B cell (primary cell): Measurements from ENCODE around the genes CLPX, CILP, INTS14 and ZWILCH.

DNA sequence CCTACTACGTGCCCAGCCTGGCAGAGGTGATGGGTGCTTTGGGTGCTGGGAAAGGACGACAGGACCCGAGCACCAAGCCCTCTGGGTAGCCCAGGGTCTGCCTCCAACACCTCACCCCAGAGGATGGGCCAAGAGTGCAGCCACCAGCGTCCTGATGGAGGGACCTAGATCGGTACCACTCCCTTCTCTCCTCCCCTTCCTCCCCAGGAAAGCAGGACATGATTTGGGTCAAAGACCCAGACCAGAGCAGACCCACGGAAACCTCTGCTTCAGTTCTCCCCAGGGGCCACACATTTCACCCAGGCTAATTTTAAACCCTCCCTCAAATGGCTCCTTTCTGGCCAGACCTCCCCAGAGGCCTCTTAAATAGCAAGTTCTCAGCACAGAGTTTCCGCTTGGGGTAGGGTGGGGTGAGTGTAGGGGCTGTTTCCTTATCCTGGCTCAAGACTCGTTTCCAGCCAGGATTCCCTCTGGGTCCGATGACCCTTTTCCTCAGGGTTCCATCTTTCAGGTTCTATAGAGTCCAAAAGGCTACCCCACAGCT, 20.6 kb downstream of the RBPMS2 start:
- PRO-cap: no peak
- CAGE, long polyA plus RNA: no peak

DNA sequence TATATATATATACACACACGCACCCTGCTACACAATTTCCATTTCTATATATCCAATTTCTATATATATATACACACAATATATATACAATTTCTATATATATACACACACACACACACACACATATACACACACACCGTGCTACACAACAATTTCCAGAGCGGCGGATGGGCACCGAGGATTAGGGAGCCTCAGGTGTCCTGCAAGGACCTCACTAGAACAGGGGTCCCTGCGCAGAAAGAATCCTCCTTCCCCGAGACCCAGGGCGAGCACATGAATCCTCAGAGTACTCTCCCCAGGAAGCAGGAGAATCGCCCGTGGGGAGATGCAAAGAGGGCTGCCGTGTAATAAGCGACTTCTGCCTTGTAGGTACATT, 563 bp downstream of the PIF1 start:
- PRO-cap: no peak
- CAGE, long polyA plus RNA: no peak

DNA sequence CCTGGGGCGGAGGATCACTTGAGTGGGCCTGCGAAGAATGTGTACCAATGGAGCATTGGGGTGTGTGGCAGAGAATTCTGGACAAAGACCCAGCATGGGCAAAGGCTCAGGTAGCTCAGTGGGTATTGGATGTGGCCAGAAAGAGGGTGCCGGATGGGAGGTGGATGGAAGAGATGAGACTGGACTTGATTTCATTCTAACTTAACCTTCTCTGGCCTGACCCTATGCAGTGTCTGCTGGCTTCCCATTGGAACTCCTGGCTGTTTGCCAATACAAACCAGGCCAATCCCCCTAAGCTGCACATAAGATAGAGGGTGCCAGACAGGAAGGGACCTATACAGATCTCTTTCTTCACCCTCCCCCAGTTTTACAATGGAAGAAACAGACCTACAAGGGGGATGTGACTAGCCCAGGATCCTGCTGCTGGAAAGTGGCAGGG, 1.2 kb downstream of the ANKDD1A start:
- PRO-cap: no peak
- CAGE, long polyA plus RNA: no peak

DNA sequence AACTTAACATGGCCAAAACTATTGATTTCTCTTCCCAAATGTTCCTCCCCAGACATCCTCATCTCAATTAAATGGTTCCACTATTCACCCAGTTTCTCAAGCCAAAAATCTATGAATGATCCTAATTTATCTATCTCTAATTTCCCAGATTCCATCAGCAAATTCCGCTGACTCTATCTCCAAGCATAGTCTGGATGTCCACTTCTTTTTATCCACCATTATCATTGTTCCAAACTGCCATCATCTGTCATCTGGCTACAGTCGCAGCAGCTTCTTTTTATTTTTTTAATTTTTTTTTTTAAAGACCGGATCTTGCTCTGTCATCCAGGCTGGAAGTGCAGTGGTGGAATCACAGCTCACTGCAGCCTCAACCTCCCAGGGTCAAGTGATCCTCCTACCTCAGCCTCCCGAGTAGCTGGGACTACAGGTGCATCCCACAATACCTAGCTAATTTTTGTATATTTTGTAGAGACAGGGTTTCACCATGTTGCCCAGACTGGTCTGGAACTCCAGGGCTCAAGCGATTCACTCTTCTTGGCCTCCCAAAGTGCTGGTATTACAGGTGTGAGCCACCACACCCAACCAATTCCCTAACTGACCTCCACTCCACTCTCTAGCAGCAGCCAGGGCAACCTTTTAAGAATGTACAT, 19.8 kb upstream of the SPG21 start:
- PRO-cap: no peak
- CAGE, long polyA plus RNA: no peak

DNA sequence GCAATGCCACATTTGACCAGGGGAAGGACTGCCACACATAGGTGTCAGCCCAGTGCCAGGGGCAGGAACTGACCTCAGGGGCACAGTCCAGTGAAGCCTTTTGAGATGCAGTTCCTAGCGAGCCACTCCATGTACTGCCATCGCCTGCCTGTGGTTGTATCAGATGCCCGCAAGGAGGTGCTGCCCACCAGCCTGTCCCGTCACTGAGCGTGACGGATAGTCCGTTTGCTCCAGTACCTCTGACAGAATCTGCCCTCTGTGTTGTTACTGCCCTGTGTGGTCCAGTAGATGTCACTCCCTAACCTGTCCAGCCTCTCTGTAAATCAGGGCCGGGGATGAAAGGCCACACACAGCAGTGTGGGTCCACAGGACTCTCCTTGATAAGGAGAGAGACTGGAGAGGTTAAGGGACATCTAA, 3.6 kb upstream of the MTFMT start:
- PRO-cap: no peak
- CAGE, long polyA plus RNA: no peak

DNA sequence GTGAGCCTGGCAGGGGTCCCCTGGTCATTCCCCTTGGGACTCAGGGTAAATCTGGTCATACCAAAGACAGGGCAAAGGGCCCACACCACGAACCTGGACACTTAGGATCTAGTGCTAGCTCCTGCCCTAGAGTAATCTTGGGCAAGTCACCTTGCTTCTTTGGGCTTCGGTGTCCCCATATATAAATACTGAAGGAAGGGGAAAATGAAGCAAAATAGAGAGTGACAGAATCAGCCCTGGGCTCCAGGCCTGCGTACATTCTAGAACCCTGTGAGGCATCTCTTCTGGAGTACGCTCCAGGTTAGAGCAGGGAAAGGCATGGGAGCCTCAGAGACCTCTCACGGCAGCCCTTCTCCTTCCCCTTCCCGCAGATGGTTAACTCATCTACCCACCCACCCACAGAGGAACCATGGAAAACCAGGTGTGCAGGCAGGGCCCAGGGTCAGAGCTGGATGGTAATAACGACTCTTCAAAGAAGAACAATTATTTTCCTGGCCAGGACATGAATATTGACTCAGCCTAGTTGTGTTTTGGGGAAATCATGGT, 987 bp upstream of the RASL12 start:
- PRO-cap: no peak
- CAGE, long polyA plus RNA: no peak

- PRO-cap: bidirectional peak, plus-strand start at chr15:65185481, minus-strand start at chr15:65185315
- CAGE, long polyA plus RNA: no peak
Observed at GRCh38 chr15:65184819-65185862, at the start of gene CLPX. Gene CLPX (minus strand): TSS chr15:65185342.

DNA sequence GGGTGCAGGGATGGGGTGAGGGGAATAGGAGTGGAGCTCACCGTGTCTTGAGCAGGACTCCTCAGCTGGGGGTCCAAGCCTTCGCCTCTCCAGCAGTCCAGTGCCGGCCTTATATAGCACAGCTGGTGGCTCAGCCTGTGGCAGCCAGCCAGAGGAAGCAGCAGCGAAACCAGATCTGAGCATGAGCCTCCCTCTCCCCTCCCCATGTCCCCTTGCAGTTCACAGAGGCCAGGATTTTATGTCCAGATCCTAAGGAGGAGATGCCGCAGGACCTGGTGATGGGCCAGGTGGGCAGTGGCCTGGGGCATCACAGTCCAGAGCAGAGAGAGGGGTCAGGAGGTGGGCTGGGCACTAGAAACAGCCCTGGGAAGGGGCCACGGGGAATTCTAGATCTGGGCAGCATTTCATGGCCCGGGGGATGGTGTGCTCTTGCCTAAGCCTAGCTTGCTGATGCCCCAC, at the start of gene CILP:
TSS of gene CILP (minus strand) at position 87 of the 459 bp plus-strand sequence.
- PRO-cap: no peak
- CAGE, long polyA plus RNA: no peak

- PRO-cap: no peak
- CAGE, long polyA plus RNA: no peak
Observed at GRCh38 chr15:65364988-65365774, 12.6 kb downstream of the IGDCC3 start.

GRCh38 chr15:65423766-65424157, 1.0 kb upstream of the IGDCC4 start:
- PRO-cap: no peak
- CAGE, long polyA plus RNA: no peak

DNA sequence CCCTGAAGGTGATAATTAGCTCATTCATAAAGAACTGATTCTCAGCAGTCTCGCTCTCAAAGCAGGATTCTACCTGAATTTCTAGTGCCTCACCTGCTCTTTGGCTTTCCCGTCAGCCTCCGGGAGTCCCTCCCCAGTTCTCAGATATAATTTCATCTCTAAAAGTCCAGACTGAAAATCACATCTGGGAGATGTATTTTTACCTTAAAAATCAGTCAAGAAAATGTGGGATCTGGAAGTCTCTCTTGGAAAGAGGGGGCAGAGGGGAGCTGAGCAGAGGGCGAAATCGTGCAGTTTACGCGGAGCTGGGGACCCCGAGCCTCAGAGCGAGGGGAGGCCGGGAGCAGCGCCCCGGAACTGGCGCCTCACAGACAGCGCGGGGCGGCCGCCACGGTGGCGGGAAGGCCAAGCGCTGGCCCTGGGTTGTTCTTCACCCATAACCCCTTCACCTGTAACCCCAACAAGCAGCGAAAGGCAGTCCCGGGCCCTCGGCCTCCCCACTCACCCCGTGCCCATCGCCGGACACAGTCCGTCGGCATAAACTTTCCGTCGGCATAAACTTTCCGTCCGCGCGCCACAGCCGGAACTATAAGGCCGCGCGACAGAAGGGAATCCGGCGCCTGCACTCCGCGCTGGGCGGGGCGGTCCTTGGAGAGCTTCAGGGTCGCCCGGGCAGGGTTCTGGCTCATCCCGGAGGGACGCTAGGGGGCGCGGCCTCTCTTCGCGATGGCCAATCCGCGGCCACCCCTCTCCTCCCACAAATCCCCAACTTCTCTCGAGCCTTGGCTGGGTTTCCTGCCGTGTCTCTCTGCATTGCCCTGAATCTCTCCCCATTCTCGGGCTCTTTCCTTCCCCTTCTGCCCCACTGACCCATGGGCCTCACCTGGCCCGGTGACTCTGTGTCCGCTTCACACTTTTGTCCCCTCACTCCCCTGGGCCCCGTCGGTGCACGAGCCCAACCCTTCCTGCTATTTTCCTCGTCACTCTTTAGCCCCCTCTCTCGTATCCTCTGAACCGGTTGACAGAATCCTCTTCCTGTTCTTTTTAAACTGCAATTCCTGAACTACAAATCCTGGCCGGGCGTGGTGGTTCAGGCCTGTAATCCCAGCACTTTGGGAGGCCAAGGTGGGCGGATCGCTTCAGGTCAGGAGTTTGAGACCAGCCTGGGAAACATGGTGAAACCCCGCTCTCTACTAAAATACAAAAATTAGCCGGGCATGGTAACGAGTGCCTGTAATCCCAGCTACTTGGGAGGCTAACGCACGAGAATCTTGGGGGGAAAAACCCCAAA, at the start of gene INTS14:
TSS of gene INTS14 (minus strand) at position 539 of the 1,291 bp plus-strand sequence.
- PRO-cap: bidirectional peak, plus-strand start at position 368 of the sequence, minus-strand start at position 307 of the sequence; bidirectional peak, plus-strand start at position 625 of the sequence, minus-strand start at position 526 of the sequence; unidirectional peak, minus-strand start at position 951 of the sequence
- CAGE, long polyA plus RNA: no peak

DNA sequence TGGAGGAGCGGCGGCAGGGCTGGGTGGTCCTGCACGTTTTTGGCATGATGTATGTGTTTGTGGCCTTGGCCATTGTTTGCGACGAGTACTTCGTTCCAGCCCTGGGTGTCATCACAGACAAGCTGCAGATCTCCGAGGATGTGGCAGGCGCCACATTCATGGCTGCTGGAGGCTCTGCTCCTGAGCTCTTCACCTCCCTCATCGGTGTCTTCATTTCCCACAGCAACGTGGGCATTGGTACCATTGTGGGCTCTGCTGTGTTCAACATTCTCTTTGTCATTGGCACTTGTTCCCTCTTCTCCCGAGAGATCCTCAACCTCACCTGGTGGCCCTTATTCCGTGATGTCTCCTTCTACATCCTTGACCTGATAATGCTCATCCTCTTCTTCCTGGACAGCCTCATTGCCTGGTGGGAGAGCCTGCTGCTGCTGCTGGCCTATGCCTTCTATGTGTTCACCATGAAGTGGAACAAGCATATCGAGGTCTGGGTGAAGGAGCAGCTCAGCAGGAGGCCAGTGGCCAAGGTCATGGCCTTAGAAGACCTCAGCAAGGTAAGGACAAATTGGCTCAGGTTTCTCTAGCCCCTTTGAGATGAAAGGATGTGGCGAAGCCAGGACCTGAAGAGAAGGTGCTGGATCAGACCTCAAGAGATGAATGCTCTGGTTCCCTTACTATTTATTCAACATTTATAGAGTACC, 3.8 kb downstream of the SLC24A1 start:
- PRO-cap: no peak
- CAGE, long polyA plus RNA: no peak

DNA sequence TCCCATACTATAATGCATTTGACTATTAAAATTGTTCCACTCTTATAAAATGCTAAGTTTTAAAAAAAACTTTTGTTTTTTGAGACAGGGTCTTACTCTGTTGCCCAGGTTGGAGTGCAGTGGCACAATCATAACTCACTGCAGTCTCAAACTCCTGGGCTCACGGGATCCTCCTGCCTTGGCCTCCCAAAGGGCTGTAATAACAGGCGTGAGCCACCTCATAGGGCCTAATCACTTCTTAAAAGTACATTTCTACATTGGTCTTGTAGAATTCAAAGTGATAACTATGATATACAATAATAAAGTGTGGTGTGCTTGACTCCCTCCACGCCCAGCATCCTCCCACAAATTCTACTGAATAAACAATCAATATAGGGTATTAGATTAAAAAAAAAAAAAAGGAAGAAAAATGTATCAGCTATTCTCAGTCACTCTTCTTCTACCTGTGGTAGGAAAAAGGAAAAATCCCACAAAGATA, 2.9 kb downstream of the DENND4A start:
- PRO-cap: no peak
- CAGE, long polyA plus RNA: no peak

DNA sequence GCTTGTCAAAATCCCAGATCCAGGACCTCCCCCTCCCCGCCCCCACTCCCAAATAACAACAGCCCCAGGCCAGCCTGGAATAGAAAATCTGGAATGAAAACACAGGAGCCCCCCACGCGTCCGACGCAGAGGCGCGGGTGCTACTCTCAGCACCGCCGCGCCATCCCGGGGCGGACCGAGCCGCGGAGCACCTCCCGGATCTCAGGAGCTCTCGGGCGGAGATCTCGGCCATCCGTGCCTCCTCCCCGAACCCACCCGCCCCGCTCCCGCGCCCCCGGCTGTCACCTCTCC, 484 bp downstream of the DENND4A start:
- PRO-cap: no peak
- CAGE, long polyA plus RNA: no peak

GRCh38 chr15:65981814-65982765, 112.8 kb downstream of the RAB11A start:
- PRO-cap: unidirectional peak, plus-strand start at chr15:65982243
- CAGE, long polyA plus RNA: no peak

GRCh38 chr15:66436602-66437165, 50.0 kb downstream of the MAP2K1 start:
- PRO-cap: no peak
- CAGE, long polyA plus RNA: no peak

DNA sequence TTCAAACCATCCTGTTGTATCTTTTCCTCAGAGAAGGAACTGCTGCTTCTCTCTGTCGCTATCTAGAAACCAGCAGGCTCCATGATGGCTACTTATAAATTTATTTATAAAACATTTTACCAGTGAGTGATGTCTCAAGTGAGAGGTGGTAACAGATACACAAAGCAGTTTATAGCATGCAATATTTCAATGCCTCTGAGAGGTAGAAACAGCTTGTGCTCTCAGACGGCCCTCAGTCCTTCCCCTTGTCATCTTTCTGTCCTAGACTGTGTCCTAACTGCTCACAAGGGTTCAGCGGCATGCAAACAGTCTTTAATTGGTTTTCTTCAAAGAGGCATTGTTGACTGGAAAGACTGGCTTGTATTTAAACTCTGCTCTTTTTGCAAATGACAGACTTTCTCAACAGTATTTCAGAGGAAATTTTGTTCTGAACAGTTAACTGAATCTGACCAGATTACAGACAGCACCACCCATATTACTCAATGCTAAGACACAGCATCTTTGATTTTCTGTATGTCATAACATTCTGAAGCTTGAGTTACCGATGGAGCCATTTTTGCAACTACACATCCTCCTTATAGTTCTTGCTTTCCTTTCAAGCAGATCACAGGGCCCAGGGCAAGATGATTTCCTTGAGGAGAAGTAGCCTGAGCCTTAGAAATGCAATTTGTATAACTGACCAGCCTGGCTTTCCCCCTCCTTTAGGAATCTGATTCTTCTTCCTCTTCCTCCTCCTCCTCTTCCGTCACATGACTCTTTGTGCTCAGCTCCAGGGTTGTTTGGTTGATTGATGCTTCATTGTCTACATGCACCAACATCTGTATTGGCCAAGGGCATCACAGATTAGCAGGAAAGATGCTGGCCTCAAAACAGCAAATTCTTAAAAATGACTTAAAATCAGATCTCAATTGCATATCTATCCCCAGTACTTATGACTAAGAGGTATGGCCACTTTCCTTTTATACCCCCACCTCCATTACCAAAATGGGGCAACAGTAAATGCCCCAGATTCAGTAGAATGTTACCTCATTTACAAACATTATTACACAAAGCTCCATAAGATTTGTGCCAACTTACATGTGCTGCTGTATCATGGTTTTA, 3.5 kb downstream of the SNAPC5 start:
- PRO-cap: no peak
- CAGE, long polyA plus RNA: no peak

GRCh38 chr15:66504986-66505823, at the start of gene ZWILCH:
Gene ZWILCH (plus strand): TSS chr15:66505326.
- PRO-cap: bidirectional peak, plus-strand start at chr15:66505326, minus-strand start at chr15:66504846; bidirectional peak, plus-strand start at chr15:66505606, minus-strand start at chr15:66505593
- CAGE, long polyA plus RNA: start-site peak on the plus strand at chr15:66505295-66505331, 81 and 64 reads in 2 replicates

DNA sequence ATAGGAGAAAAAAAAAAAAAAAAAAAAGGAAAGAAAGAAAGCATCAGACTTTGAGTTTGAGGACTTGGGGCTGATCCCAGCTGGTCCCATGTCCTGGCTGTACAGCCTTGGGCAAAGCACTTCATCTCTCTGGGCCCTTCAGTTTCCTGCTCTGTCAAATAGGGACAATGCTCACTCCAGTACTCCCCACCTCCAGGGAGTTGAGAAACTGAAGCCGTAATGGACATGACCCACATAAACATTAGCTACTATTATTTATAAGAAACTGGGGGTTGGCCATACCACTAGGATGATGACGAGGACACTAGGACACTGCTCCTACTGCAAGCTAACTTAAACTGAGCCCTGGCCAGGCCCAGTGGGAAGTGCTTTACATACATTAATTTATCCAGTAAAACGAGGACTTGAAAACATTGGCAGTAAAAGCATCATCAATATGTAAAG, 22.9 kb upstream of the SMAD6 start:
- PRO-cap: no peak
- CAGE, long polyA plus RNA: no peak

DNA sequence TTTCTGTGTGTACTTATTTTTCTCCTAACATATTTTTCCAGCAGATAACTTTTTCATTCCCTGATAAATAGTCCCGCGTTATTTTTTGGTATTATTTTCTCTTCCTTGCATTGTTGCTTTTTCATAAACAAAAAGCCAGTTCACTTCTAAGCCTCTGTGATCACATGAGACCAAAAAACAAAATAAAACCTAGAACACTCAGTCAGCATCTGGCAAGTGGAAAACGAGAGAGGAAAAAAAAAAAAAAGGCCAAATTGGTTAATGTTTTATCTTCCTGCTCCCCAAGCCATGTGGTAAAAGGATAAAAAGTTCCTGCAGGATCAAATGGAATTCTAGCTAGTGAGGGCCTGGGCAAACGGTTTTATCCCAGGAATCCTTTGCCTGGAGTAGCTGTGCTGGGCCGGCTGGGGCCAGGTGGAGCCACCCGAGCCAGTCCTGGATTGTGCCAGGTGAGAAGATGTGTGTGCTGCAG, 13.1 kb downstream of the SMAD6 start:
- PRO-cap: no peak
- CAGE, long polyA plus RNA: no peak